Vein endothelial cell (primary cell): ENCODE measurements around the gene CD69.

DNA sequence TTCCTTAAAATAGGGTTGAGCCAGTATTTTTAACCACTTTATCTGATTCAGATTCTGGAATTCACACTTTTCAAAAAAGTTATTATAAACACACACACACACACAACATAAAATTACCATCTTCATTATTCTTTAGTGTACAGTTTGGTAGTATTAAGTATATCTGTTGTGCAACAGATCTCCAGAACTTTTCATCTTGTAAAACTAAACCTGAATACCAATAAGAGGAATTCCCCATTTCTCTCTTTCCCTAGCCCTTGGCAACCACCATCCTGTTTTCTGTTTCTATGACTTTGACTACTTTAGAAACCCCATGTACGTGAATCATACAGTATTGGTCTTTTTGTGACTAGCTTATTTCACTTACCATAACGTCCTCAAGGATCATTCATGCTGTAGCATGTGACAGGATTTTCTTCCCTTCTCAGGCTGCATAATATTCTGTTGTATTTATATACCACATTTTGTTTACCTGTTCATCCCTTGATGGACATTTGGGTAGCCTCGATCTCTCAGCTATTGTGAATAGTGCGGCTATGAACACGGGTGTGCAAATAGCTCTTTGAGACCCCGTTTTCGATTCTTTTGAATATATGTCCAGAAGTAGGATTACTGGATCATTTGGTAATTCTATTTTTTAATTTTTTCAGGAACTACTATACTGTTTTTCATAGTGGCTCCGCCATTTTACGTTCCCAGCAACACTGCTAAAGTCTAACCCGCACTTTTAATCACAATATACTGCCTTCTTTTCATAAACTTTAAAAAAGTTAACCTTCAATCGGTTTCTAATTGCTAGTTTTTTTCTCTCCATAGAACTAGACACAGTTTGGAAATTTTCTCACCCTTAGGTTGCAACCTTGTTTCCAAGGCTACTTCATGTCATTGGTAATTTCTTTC lies 12.1 kb downstream of the A2M start:
- CAGE, long polyA plus RNA: no peak

DNA sequence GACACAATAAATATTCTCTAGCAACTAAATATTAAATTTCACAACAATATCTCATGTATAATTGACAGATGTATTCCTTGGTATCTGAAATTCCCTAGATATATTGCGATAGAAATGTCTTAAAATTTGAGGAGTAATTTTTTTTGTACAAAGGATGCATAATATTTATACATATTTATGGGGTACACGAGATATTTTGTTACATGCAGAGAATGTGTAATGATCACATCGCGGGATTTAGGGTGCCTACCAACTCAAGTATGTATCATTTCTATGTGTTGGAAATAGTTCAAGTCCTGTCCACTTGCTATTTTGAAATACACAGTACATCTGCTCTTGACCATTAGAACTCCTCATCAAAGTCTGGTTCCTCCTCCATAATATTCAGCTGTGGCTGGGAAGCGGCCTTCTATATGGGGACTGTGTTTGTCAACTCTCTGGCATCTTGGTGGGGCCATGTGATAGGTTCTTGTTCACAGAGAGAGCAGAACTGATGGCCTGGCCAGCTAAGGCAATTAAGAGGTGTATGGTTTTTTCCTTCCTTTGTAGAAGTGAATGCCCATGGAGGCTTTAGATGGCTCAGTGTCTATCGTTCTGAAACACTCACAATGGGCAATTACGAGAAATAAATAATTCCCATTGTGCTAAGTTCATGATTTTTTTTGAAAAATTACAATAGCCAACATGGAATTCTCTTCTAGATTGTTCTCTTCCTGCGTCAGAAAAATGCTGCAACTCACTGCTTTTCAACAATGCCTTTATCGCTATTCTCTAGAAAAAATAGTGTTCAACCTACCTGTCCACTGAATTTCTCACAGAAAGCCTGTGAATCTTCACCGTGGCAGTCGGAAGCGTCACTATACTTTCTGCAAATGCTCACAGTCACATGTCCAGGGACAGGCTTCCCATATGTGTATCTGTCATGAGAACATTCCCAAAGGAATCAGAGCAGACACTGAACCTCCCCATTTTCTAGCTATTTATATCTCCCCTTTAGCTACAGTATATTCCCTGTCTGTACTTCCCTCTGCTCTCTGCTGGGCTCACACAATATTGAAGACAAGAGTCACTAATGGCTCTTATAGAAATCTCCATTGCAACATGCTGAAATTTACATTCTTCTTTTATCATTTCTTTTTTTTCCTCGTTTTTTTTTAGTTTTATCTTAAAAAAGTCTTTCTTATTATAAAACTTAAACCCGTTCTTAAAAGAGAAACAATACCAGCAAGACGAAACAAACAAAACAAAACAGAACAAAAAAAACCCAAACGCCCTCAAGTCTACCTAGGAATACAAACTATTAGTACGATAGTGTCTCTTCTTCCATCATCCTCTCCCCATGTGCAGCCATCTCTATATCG lies 8.5 kb downstream of the A2M start:
- CAGE, long polyA plus RNA: no peak

- CAGE, long polyA plus RNA: no peak
Observed at GRCh38 chr12:9117268-9117792, 1.6 kb upstream of the A2M start.

- CAGE, long polyA plus RNA: no peak
Observed at GRCh38 chr12:9207869-9208086, 417 bp downstream of the PZP start.

GRCh38 chr12:9364027-9365417 lies 156.3 kb upstream of the PZP start:
- CAGE, long polyA plus RNA: no peak

- CAGE, long polyA plus RNA: no peak
Observed at GRCh38 chr12:9673351-9673955, 3.9 kb downstream of the CLEC2D start.

GRCh38 chr12:9699769-9700194 lies 30.3 kb downstream of the CLEC2D start:
- CAGE, long polyA plus RNA: no peak

GRCh38 chr12:9754171-9754768 lies 6.4 kb downstream of the CD69 start:
- CAGE, long polyA plus RNA: no peak

DNA sequence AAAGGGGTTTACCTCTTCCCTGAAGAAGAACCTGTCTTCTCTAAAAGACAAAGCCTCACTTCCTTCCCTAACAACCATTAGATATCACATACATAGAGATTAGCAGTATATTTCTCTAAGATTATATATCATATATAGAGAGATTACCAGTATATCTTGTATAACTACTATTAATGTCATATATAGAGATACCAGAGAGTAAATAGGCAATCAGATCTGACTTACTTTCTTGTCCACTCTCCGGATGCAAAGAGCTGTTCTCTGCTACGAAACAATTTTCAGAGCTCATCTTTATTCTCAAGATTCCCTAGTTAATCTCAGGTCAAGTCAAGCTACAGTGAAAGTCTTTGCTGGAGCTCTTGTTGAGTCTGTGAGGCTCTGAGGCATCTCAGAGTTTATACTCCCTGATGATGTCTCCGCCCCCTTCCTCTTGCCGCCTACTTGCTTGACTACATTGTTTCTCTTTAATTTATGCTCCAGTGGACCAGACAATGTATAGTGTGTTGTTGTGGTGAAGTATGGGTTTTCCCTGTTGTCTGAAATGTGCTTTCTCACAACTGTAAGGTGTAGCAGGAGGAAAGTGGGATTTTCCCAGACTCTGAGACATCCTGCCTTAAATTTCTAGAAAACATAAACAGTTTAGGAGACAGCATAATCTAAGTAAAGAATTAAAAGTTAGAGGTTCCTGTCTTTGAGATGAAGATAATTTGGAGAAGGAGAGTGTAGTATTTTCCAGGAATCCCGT lies at the start of gene CD69:
Gene CD69 (minus strand): TSS at position 370 of the 745 bp plus-strand sequence.
- CAGE, long polyA plus RNA: no peak

DNA sequence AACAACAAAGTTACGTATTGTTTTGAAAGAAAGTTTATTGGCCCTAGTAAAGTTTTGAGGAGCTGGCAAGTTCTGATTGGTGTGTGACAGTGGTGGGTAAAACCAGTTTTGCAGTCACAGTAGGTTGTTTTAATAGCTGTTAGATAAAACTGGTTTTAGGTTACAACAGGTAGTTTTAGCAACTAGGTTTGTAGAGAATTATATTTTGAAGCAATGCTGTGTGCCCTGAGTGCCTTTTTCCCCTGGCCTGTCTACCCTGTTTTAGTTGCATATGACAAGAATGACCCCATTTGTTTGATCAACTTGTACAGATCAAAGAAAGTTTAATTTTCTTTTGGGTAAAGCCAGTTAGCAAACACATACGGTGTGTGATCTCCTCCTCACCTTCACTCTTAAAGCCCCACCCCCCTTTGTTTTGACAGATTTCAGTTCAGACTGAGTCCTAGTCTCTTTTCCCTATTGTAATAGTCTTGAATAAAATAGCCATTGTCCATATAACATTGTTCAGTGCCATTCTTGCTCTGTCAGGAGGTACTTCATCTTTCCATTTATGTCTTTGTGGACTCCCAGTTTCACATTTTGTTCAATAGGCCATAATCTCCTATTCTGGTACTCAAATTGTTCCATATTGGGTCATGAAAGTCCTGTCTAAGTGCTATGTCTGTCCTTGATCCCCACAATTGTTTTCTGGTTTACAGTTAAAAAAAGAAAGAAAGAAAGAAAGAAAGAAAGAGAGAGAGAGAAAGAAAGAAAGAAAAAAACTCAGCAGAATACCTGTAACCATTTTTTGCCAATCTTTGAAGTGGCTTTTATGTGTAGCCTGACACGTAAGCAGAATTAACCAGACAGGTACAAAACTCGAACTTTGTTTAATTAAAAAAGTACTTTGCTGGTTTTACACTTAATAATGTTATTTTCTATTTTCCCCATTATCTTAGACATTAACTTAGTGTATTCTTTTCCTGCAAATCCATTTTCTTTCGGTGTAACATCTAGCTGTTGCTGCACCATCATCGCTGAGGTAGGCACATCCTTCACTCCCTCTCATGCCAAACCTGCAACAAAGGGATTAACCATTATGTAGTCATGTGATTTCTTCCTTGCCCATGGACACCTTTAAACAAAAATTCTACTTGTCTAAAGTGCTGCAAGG lies 16.4 kb downstream of the CLEC2B start:
- CAGE, long polyA plus RNA: no peak

- CAGE, long polyA plus RNA: no peak
Observed at GRCh38 chr12:10154123-10154586, 17.8 kb downstream of the OLR1 start.

DNA sequence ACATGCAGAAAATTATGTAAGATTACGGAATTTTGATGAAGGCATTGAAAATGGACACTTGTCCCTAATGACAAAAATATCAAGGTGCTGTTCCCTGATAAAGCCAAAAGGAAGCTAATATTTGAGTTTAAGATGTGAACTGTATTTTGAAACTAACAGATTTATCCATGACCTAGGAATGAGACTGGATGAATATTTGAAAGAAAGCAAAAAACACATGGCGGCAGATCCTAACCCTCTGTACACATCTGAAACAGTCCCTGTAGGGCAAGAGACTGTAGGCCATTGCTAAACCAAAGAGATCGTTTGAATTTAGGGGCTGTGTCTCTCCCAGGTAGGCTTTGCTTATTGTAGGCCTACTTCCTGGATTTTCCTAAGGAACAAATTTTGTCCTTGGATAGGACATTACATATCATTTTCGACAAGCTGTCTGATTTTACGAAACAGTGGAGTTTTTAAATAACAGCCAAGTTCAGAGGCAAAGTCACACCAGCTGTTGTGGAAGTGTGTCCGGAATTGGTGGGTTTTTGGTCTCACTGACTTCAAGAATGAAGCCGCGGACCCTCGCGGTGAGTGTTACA lies 11.4 kb downstream of the GABARAPL1 start:
- CAGE, long polyA plus RNA: no peak

DNA sequence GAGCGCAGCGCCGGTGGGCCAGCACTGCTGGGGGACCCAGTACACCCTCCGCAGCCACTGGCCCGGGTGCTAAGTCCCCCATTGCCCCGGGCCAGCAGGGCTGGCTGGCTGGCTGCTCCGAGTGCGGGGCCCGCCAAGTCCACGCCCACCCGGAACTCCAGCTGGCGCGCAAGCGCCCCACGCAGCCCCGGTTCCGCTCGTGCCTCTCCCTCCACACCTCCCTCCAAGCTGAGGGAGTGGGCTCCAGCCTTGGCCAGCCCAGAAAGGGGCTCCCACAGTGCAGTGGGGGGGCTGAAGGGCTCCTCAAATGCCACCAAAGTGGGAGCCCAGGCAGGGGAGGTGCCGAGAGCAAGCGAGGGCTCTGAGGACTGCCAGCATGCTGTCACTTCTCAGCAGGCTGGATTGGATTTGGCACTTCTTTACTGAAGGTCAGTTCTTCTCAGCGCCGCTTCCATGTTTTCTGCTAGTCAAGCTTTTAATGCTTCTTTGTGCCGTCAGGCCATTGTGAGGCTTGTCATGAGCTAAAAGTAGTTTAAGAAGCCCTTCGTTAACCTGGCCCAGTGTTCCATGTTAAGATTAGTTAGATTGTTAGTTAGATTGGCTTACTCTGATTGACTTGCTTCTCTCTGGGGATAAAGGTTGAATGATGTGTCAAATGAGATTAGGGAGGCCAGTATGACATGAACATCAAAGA lies 13.3 kb downstream of the GABARAPL1 start:
- CAGE, long polyA plus RNA: no peak

- CAGE, long polyA plus RNA: no peak
Observed at GRCh38 chr12:10392321-10392786, 2.5 kb upstream of the KLRK1 start.

GRCh38 chr12:10392787-10393006 lies 2.9 kb upstream of the KLRK1 start:
- CAGE, long polyA plus RNA: no peak

GRCh38 chr12:10672202-10673121 lies 1.4 kb downstream of the STYK1 start:
- CAGE, long polyA plus RNA: no peak

DNA sequence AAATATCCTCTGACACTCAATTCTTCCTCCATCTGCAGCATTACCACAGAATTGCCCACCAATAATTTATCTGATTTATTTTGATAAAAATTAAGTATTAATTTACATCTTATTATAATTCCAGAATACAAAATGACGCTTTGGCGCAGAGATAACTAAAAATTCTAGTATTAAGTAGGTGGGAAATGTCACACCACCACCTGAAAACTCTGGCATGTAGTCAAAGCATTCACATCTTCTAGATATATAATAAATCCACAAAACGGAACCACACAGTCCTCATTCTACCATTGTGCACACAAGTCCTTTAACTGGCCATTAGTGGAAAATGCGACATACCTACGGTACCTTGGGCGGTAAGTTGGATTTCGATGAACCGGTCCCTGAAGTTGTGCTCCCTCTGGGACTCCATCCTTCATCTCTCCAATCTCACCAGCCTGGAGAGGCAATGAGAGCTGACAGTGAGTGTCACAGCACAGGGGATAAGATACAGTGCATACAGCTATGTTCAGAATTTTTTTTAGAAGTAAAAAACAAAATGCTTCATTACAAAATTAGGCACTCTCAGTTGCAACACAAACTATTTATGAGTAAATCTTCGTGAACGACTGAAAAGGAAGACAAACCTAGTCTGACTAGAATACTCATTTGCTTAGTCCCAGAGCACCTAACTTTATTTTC lies 19.3 kb downstream of the YBX3 start:
- CAGE, long polyA plus RNA: no peak

DNA sequence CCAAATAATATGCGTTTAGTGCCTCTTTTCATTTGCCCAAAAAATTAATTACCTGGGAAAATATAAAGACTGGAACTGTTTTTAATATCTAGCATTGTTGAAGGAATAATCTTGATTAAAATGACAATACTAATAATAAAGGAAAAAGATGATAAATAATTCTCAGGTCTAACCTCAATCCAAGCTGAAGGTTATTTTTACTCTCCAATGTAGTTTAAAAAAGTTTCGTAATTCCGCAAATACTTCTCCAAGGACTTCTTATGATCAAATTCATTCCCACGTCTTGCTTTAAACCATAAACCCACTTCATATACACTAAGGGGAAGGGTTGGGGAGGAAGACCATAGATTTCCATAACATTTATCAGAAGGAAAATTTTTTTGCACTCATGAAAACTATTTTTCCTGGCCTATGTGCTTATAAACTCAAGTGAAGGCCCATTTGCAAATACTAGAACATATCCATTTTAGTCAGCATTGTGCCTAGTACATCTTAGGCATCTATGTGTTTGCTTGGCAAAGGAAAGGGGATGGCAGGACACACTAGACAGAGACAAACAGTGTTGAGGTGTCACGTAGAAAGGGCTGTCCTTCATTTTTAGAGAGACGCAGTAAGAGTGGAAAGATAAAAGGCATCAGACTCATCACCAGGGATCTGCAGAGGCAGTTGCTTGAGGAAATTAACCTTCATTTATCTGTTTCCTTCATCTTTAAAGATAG lies 2.3 kb downstream of the YBX3 start:
- CAGE, long polyA plus RNA: no peak

DNA sequence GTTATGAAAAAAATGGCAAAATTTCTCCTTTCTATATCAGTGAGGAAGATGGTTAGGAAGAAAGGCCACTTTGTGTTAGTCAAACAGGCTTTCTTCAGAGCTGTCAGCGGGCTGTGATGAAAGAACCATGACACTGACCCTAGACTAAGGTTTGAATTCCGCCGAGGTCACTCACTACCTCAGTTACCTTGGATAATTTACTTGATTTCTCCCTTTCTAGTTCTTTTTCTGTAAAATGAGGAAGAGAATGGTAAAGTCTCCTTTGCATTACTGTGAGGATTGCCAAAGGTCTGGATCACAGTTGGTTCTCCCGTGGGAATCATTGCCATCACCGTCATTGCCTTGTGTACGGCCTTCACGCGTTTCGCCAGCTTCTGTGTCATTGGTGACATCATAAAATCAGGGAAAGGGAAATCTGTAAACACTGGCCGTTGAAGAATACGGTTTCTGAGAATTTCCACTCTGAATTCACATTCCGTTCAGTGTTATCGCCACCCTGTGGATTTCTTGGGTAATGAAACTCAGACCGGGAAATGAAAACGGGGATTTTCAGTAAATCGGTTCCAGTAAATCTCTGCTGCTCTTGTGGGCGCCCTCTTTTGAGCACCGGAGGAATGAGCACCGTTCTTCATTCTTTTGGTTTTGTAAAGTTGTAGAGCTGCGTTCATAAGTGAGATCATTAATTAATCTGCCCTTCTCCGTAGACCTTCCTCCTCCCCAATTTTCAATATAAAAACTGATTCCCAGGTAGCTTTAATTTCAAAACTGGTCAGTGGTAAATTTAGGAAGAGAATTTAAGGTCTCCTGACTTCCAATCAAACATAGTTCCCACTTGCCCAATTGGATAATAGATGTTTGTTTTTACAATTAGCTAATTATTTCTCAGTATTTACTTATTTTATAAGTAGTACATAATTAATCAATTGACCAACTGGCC lies 26.9 kb upstream of the YBX3 start:
- CAGE, long polyA plus RNA: no peak

DNA sequence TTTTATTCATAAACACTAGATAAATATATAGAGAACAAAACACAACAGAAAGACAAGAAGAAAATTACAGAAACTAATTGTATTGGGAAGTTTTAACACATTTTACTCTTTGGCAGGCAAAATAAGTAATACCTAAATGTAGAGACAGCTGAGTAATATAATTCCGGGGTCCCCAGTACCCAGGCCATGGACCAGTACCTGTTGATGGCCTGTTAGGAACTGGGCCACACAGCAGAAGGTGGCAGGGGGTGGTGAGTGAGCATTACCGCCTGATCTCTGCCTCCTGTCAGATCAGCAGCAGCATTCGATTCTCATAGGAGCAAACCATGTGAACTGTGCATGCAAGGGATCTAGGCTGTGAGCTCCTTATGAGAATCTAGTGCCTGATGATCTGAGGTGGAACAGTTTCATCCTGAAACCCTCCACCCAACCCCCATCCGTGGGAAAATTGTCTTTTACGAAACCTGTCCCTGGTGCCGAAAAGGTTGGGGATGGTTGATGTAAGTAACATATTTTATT lies 84.3 kb upstream of the ETV6 start:
- CAGE, long polyA plus RNA: no peak